Fibroblast of villous mesenchyme (primary cell): Measurements from ENCODE around the gene HSPA12B.

DNA sequence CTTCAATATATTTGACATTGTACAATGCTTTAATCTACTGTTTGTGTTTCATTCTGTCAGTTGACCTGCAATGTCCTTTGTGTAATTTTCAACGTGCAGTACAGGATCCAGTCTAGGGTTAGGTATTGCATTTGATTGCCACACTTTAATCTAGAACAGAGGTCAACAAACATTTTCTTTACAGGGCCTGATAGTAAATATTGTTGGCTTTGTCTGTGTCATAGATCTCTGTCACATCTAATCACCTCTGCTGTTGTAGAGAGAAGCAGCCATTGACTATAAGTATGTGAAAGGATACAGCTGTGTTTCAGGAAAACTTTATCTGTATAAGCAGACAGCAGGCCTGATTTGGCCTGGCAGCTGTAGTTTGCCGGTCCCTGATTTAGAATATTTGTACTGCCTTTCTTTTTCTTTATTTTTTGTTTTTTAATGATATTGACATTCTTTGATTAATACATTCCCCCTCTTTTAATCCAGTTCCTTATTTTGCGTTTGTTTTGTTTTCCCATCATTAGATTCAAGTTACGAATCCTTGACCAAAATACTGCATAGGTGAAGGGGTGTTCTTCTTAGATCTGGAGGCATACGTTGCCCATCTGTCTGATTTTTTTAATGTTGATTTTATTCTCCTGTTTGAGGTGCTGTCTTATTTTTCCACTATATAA, 39.4 kb downstream of the ATRN start:
- CAGE, long polyA plus RNA: no peak

- CAGE, long polyA plus RNA: no peak
Observed at GRCh38 chr20:3560541-3561036, 89.8 kb downstream of the ATRN start.

- CAGE, long polyA plus RNA: no peak
Observed at GRCh38 chr20:3732283-3733097, at the start of gene HSPA12B. Gene HSPA12B, plus strand, starts transcription at chr20:3732685.

DNA sequence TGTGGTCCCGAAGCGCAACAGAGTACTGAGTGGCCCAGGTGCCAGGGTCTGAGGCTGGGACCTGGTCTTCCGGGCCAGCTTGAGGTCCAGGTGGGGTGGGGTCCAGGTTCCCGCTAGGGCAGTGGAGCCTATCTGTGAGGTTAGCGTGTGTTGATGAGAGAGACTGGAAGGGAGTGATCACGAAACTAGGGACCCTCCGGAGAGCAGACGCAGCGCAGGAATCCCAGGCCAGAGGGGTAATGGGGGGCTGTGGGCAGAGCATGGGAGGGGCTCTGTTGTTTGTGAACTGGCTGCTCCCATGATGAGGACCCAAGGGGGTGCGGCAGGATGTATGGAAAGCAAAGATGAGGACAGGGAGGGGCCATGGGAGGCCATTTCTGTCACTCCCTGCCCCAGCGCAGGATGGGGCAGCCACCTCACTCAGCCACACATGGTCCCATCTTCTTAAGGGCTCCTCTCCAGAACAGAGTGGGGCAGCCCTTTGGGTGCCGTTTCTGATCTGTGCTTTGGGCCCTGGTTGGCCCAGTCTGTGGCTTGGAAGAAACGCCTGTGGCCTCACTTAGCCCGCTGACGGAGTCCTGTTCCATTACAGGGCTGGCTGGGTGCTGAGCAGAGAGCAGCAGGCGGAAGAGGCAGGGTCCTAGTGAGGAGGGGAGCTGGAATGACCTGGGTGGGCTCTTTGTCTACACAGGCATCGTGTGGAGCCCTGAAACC, 876 bp downstream of the HSPA12B start:
- CAGE, long polyA plus RNA: no peak

- CAGE, long polyA plus RNA: no peak
Observed at GRCh38 chr20:3765416-3765663, 2.2 kb downstream of the ADISSP start.

DNA sequence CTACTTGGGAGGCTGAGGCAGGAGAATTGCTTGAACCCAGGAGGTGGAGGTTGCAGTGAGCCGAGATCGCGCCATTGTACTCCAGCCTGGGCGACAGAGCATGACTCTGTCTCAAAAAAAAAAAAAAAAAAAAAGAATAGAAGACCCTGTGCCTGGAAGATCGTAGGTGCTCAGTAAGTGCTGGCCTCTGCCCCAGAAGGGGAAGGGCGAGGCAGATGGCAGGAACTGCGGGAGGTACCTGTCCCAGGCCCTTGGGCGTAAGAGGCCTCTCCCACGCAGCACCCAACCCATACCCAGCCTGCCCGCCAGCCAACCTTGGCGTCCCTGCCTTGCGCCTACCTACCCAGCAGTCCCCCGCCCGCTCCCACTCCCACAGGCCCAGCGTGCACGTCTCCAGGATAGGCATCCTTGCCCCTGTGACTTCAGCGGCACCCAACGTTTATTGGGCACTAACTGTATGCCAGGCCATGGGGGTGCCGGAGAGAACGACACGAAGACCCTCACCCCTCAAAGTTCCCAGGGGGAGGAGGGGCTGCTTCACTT, 558 bp upstream of the MAVS start:
- CAGE, long polyA plus RNA: no peak

- CAGE, long polyA plus RNA: no peak
Observed at GRCh38 chr20:3889518-3889937, 341 bp downstream of the PANK2 start.

- CAGE, long polyA plus RNA: no peak
Observed at GRCh38 chr20:4150134-4150544, 1.5 kb downstream of the SMOX start.

DNA sequence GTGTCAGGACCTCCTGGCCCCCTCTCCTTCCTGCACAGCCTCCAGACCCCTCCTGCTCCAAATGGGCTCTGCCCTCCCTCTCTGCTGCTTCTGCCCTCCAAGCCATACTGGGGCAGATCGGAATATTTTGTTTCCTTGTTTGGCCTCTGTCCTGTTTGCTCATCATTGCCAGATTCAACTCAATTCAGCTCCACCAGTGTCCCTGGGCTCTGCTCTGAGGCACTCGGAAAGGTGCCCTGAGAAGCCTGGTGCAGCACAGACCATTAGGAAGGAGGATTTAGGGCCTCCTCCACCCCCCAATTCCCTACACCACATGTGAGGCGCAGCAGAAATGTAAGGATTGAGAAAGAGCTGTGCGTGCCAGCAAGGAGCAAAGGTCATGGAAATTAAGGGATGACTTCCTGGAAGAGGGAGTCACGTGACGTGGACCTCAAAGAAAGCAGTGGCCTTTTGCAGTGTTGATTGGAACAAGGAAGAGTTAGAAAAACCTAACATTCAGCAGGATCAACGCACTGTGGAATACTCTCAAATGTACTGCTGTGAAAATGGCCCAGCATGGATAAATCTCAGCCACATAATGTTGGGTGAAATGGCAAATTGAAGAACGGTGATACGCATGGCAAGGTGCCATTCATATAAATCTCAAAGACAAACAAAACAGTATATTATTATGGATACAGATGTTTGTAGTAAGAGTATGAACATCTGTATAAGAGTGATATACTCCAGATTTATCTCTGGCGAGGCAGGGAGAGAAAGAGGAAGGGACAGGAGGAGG, 4.2 kb downstream of the ADRA1D start:
- CAGE, long polyA plus RNA: no peak

DNA sequence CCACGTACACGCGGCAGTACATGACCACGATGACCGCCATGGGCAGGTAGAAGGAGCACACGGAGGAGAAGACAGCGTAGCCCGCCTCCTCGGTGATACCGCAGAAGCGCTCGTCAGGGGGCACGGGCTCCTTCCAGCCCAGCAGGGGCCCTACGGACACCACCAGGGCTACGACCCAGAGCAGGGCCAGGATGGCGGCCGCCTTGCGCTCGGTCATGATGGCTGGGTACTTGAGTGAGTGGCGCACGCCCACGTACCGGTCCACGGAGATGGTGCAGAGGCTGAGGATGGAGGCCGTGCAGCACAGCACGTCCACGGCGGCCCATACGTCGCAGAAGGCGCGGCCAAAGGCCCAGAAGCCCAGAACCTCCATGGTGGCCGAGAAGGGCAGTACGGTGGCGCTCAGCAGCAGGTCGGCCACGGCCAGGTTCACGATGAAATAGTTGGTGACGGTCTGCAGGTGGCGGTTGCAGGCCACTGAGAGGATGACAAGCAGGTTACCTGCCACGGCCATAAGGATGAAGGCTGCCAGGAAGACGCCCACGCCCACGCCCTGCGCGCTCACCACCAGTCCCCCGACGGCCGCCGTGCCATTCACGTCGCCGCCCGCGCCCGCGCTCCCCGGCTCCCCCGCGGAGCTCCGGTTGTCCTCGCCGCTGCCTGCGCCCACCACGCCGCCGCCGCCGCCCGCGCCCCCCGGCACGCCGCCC, 812 bp downstream of the ADRA1D start:
- CAGE, long polyA plus RNA: no peak

GRCh38 chr20:4532756-4533111, 153.5 kb upstream of the PRNP start:
- CAGE, long polyA plus RNA: no peak

DNA sequence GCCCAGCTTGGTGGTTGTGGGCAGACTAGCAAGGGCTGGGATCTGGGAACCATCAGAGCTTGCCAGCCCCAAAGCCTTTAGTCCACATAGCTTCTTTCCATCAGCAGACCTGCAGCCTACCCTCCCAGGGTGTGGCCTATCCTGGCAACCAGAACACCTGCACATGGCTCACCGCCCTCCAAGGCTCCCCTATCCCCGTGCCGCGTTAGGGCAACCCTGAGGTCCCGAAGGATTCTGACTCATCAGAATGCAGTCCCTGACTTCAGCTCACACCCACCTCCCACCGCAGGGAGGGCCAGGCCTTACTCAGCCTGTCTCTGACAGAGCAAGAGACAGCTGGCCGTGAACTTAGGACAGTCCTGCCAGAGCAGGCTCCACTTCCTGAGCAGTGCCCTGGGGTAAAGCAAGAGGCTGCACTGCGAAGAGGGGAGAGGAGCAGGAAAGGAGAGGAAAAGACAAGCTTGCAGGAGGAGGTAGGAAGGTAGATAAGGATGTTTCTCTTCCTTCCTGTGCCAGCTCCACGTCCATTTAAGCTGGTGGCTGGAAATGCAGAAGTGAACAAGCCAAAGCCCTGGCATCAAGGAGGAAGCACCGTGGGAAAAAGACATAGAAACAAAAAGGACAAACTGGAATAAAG, 74.9 kb upstream of the RASSF2 start:
- CAGE, long polyA plus RNA: no peak

DNA sequence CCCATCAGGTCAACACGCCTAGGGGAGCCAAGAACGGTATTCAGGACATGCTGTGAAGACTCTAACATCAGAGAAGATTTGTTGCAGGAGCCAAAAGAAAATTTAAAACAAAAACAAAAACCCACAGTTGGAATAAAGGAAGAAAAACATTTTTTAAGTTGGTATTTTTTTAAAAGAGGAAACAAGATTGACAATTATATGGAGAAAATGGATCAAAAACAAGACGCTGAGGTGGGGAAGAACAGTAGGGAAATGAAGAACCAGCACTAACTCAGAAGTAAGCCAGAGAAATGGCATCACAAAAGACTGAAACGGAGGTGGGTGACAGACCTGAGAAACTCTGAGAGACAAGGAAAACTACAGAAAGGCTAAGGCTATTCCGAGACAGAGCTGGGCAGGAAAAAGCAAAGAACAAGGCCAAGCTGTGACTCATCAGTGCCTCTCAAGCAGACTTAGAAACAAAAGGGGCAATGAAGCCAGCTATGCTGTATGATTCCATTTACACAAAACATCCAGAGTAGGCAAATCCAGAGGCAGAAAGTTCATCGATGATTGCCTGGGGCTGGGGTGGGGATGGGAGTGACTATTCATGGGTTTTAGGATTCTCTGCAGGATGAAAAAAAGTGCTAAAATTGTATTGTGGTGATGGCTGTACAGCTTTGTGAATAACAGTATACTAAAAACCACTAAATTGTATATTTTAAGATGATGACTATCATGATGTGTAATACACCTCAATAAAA, 50.1 kb downstream of the SLC23A2 start:
- CAGE, long polyA plus RNA: no peak

DNA sequence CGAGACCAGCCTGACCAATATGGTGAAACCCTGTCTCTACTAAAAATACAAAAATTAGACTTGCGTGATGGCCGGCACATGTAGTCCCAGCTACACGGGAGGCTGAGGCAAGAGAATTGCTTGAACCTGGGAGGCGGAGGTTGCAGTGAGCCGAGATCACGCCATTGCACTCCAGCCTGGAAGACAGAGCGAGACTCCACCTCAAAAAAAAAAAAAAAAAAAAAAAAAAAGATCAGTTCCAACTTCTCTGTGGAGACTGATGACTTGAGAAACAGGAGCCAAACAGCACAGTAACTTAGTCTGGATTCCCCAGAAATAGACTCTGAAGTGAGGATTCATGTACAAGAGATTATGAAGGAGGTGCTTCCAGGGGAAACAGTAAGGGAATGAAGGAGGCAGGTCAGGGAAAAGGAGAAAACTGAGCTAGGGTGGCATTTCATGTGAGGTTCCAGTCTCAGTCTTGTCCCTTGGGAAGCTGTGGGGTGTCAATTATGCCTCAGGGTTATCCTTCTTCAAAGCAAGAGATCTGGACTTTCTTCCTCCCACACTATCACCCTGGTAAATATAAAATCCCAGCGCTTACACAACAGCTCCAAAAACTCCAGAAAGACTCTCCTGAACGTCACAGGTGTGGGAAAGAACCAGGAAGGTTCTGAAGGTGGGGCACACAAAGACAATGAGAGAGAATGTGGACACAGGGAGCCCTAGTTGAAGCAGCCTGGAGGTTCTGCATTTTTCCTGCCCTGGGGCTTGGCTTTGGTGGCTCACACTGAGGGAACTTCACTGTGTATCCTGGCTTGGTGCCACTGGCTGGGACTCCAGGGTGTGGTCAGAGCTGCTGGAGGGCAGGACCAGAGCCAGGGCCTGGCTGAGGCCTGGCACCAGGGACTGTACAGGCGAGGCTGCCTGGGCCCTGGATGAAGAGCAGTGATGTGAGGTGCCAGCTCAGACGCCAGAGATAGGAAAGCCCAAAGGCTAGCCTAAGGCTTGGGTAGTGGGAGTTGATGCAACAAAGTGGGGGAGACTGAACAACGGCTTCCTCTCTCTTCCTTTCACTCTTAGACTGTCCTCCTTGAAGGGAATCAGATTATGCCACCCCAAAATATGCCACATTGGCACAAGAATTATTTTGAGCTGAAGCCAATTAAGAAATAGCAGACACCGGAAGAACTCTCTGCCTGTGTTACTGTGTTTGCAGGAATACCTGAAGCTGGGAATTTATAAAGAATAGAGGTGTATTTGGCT, 39.8 kb downstream of the TMEM230 start:
- CAGE, long polyA plus RNA: no peak

GRCh38 chr20:5108464-5108975, 4.4 kb downstream of the TMEM230 start:
- CAGE, long polyA plus RNA: no peak

DNA sequence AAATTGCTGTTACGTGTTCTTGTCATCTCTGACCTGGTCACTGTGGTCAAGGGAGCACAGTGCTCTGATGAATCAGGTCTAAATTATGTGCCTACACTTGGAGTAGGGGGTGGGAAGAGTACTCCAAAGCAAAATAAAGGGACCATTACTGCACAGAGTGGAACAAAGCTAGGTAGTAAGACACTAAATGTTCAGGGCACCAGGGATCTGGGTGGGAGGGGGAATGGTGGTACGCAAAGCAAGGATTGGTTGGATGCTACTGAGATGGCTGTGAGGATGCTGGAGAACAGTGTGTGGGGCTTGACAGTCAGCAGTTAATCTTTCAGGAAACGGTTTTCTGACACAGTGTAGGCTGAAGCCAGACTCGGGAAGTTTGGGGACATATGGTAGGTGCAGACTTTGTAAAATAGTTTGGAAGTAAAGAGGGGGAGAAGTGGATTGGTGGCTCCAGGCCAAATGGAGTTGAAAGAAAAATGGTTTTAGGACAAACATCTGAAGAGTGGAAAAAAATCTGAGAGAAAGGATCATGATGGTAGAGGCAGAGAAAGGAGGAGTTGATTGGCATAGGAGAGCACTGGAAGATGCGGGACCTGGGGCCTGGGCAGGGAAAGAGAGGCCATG, 30.2 kb downstream of the CDS2 start:
- CAGE, long polyA plus RNA: no peak

DNA sequence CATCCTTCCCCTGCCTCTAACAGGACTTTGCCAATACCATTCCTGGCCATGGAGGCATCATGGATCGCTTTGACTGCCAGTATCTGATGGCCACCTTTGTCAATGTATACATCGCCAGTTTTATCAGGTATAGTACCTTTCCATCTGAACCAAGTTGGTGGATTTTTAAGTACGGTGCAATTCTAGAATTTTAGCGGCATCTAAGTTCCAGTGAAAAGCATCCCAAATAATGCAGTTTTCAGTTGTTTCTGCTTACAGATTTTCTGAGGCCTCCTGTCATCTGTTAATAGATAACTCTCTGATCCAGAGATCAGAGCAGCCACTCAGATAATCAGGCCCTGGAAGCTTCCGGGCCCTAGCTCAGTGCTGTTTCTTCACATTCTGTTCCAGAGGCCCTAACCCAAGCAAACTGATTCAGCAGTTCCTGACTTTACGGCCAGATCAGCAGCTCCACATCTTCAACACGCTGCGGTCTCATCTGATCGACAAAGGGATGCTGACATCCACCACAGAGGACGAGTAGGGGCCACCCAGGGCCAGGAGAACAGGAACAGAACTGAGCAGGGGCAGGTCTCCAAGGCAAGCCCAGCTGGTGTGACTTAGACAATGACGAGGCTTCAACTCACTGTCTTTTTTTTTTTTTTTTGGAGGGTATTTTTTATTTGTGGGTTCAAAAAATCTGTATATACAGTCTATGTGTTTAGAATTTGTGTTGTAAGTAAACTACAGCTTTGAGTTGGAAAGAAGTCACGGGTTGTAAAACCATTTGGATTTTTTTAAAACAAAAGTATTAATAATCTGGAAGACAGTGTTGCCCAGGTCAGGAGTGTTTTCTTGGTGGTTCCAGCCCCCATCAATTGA, 63.1 kb downstream of the CDS2 start:
- CAGE, long polyA plus RNA: no peak

- CAGE, long polyA plus RNA: no peak
Observed at GRCh38 chr20:5545149-5546325, 65.3 kb downstream of the GPCPD1 start.

DNA sequence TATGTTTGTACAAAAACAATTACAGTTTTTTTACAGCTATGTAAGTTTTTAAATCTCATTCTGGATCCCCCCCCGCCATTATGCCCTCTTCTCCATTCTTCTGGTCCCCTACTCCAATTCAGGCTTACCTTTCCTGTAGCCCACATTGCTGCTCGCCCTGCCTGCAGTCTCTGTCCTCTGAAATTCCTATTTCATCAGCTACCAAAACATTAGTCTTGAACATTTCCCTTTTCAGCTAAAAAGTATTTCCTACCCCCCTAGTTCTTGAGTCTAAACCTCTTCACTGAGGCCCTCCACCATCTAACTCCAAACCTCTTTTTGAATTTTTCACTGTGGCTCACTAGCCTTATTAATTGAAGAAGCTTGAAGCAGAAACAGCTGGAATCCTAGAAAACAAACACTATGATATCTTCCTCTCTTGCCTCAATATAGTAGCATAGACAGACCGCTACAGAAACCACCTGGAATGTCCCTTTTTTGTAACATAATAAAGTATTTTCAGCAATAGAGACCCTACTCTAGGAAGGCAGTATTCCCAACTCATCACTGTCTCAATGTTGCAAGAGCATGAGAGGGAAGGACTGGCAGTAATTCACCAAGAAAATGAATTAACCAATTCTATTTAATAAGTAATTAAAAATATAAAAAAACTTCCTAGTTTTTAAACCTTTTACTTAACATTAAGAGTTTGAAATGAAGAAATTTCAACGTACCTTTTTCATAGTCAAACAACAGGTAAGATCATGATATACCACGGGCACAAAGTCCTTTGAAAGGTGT, 41.2 kb downstream of the GPCPD1 start:
- CAGE, long polyA plus RNA: no peak

DNA sequence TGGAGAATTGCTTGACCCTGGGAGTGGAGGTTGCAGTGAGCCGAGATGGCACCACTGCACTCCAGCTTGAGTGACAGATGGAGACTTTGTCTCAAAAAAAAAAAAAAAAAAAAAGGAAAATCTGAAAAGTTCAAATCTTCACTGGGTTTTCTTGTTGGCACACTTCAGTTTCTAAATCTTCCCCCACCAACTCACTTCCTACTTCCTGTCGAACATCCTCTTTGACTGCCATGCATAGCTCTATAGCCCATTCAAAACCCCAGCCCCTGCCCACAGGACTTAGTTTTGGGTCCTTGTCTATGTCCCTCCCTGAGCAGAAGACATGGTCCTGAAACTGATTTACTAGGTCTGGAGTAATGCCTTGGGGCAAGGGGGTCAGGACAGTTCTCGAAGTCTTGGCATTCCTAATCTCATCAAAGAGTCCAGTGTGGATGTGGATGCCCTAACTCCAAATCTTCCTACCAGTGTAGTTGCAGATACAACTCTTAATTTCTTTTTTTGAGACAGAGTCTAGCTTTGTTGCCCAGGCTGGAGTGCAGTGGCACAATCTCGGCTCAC, 42.4 kb upstream of the GPCPD1 start:
- CAGE, long polyA plus RNA: no peak